Mesenchymal stem cell of the bone marrow (primary cell): ENCODE data around the genes KCNG4 and MEAK7.

GRCh38 chr16:81468868-81469301 lies 24.3 kb downstream of the CMIP start:
- CAGE, long polyA plus RNA, result no peak

DNA sequence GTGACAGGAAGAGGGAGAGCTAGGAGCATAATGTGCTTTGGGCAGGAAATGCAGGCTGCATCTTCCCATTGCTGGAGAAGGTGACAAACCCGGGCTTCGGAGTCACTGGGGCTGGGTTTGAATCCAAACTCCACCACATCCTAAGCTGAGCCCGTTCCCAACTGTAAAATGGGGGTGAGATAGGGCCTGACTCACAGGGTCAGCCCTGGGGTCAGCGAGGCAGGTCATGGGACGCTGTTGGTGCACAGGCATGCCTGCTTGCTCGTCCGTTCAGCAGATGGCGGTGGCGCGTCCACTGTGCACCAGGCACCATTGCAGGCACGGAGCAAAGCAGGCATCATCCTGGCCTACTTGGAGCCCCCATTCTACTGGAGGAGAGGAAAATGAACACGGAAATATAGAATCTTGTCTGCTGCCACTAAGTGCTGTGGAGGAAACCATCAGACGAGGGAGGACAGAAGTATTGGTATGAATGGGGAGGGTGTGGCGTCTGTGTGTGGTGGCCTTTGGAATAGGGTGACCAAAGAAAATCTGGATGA lies 38.1 kb downstream of the CMIP start:
- CAGE, long polyA plus RNA, result no peak

GRCh38 chr16:81487188-81487690 lies 42.6 kb downstream of the CMIP start:
- CAGE, long polyA plus RNA, result no peak

- CAGE, long polyA plus RNA, result no peak
Observed at GRCh38 chr16:81604851-81605537, 160.4 kb downstream of the CMIP start.

GRCh38 chr16:81610054-81610960 lies 165.7 kb downstream of the CMIP start:
- CAGE, long polyA plus RNA, result no peak

DNA sequence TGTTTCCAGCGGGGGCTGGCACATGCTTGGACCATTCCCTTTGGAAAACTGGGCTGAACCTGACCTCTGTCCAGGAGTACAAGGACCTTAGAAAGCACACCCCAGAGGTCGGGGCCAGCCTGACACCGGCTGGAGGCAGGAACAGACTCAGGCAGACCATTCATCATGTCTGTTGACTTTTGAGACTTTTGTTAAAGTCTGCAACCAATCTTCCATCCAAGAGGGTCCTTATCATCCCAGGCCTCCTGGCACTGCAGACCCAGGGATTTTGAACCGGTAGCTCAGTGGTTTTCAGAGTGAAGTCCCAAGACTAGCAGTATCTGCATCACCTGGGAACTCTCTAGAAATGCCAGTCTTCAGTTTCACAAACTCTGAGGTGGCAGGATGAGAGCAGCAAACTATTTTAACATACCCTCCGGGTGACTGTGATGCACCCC lies 145.3 kb upstream of the PLCG2 start:
- CAGE, long polyA plus RNA, result no peak

- CAGE, long polyA plus RNA, result no peak
Observed at GRCh38 chr16:81663994-81664619, 115.0 kb upstream of the PLCG2 start.

DNA sequence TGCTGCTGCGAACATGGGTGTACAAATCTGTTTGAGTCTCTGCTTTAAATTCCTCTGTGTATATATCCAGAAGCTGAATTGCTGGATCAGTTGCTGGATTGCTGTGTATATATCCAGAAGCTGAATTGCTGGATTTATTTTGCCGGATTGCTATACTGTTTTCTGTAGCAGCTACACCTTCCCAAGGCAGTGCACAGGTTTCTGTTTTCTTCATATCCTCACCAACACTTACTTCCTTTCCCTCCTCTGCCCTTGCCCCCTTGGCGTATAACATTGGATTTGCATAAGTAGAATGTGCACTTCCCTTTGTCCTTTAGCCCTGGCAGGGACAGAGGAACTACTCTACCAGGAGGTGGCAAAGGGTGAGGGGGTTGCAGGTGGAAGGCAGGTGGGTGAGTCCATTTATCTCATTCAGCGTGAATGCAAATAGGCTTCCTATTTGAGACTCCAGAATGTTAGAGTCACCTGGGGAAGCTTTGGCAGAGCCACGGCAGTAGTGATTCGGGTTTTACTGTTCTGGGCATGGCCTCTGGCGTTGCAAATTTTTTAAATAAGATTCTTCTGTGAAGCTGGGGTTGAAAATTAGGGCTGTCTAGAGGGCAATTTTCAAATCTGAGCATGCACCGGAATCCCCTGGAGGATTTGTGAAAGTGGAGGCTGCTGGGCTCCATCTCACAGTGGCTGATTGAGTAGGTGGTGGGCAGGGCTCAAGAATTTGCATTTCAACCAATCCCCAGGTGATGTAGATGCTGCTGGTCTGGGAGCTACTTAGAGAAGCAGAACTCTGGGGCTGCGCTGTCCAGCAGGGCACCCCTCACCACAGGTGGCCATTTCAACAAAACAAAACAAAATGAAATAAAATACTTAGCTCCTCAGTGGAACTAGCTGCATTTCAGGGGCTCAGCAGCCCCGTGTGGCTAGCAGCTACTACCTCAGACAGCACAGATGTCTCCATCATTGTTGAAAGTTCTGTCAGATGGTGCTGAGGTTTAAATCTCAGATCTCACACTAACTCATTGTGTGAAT lies 84.7 kb downstream of the PLCG2 start:
- CAGE, long polyA plus RNA, result no peak

- CAGE, long polyA plus RNA, result no peak
Observed at GRCh38 chr16:82139084-82139941, 30.7 kb downstream of the MPHOSPH6 start.

DNA sequence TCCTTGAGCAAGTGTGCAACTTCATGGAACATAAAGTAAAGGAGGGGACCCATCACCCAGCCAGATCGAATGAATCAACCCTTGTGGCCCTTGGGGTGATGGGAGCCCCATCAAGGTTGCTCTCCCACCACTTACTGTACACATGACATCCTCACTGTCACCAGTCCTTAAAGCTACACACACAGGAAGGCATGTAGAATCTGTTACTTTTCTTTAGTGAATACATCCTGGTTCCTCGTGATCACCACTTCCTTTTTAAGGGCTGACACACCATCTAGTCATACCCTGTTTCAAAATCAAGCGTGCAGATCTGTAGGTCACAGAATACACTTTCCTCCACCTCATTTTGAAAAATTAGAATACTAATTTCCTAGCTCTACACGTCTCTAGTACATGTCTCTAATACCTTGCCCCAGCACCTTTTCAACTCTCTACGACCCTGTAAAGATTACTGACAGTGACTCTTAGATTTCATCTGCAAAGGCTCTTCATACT lies 22.7 kb upstream of the MPHOSPH6 start:
- CAGE, long polyA plus RNA, result no peak

GRCh38 chr16:83899259-83900323 lies 676 bp downstream of the MLYCD start:
- CAGE, long polyA plus RNA, result no peak

DNA sequence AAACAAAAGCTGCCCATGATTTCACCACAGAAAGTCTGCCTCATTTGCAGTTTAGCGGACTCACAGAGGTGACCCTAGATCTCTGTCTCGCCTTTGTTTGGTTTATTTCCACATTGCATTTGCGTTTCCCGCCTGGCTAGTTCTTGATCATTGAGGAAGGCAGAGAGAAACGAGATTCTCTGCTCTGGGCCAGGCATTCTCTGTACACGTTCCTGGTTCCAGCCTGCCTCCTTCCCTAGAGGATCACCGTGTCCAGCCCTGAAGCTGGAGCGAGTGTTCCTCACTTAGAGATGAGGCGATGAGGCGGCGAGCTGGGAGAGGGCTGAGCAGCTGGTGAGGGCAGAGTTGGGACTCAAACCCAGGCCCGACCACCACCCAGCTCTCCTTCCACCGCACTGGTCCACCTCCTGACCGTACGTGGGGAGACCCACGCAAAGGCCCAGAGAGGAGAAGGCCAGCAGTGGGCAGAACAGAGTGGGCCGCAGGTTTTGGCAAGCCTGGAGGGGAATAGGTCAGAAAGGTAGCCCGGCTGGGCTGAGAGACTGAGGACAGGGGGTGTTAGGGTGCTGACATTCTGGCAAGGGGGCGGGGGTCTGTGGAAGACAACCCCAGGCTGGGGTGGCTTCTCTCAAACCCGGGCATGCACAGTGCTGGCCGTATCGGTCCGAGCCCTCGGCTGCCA lies 24.6 kb downstream of the MLYCD start:
- CAGE, long polyA plus RNA, result no peak

GRCh38 chr16:84117193-84117965 lies 637 bp upstream of the MBTPS1 start:
- CAGE, long polyA plus RNA, result no peak

DNA sequence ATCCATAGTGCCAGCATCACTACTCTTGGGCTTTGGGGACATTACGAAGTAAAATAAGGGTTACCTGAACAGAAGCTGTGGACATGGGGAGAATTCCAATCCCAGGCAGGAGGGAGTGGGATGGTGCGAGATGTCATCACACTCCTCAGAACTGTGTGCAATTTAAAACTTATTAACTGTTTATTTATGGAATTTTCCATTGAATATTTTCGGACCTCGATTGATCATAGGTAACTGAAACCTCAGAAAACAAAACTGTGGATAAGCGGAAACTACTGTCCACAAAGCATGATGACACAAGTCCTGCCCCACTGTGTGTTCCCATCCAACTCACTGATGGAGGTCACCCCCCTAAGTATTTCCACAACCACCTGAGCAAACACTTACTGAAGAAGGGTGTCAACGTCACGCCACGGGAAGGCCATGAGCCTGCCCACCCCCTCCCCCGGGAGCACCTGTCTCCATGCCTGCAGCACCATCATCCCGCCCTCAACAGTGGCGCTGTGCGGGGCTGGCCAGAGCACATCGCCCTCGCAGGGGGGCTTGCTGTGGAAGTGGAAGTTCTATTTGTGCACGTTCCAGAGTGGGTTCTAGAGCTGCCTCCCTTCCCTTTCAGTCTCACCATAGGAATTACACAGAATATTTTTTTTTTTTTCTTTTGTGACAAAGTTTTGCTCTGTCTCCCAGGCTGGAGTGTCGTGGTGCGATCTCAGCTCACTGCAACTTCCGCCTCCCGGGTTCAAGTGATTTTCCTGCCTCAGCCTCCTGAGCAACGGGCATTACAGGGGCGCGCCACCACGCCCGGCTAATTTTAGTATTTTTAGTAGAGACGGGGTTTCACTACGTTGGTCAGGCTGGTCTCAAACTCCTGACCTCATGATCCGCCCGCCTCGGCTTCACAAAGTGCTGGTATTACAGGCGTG lies 4.3 kb upstream of the MBTPS1 start:
- CAGE, long polyA plus RNA, result no peak

DNA sequence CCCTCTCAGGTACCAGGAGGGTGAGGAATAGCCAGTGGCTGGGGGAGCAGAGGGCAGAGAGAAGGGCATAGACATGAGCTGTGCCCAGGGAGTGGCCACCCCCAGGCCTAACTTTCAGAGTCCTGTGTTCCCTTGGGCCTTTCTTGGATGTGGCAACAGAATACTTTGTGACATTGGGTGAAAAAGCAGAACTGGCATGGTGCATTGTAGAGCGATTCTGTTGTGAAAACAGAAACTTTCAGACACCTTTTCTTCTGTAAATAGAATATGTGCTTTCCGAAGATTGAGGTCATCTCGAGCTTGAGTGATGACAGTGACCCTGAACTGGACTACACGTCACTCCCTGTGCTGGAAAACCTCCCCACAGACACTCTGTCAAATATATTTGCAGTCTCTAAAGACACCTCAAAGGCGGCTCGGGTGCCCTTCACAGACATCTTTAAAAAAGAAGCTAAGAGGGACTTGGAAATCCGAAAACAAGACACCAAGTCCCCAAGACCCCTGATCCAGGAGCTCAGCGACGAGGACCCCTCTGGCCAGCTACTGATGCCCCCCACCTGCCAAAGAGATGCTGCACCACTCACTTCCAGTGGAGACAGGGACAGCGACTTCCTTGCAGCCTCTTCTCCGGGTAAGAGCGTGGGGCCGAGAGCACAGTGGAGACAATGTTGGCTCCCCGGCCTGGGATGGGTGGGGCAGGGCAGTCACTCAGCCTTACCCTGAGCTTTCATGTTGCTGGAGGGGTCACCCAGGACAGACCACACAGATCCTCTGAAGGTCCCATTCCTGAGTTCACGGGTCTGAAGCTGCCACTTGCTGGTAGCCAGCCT lies 11.0 kb downstream of the TAF1C start:
- CAGE, long polyA plus RNA, result no peak

DNA sequence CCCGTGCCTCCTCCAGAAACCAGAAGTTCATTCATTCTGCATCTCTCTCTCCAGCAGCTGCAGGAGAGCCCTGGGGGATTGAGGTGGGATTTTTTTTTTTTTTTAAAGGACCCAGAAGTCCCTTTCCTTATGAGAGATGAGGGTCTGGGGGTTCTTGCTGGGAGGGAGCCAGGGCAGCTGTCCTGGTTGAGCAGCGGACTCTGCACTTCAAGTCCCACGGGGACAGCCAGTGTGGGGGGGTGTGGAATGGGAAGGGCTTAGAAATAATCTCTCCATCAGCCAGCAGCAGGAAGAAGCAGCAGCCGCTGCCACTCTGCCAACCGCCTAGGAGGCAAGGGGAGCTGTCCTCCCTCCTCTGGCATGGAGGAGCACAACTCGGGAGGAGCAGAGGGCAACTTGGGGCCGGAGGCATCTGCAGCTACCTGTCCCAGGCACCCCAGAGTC lies at the start of gene KCNG4:
Gene KCNG4 (minus strand): TSS at position 182 of the 444 bp plus-strand sequence.
- CAGE, long polyA plus RNA, result no peak

DNA sequence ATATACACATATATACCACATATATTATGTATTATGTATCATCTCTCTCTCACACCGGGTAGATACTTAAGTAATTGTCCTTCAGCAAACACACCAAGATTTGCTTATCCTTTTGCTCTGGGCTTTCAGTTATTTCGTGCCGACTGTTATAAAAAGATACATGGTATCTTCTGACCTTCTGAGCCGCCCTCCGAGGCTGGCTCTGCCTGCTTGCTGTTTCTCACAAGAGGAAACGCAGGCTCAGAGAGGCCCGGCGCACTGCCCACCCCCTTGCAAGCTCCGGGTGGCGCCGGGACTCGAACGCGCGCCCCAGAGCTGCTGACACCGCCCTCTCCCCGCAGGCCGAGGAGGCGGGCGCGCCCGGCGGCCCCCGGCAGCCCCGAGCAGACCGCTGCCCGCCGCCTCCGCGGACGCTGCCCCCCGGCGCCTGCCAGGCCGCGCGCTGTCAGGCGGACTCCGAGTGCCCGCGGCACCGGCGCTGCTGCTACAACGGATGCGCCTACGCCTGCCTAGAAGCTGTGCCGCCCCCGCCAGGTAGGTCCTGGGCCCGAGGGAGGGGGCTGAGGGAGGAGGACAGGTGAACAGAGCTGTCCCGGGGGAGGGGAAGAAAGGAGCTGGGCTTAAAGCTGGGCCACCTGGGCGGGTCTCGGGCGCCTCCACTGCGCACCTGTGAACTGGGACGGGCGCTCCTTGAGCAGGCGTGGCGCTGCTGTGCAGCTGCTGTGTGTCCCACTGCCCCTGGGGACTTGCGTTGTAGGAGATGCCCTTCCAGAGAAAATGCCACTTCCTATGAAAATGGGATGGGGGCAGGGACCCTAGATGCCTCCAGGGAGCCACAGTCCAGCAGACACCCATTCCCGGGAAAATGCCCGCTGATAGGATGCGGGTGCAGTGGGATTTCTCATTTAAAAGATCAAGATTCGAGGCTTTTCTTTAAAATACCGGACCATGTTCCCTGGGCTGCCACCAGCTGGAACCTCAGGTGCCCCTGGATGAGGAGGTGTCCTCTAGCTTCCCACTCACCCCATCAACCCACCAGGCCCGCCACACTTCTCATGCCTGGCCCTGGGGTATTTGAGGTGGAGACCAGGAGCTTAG lies 18.3 kb downstream of the WFDC1 start:
- CAGE, long polyA plus RNA, result no peak

- CAGE, long polyA plus RNA, result no peak
Observed at GRCh38 chr16:84320496-84320748, 25.7 kb downstream of the WFDC1 start.

DNA sequence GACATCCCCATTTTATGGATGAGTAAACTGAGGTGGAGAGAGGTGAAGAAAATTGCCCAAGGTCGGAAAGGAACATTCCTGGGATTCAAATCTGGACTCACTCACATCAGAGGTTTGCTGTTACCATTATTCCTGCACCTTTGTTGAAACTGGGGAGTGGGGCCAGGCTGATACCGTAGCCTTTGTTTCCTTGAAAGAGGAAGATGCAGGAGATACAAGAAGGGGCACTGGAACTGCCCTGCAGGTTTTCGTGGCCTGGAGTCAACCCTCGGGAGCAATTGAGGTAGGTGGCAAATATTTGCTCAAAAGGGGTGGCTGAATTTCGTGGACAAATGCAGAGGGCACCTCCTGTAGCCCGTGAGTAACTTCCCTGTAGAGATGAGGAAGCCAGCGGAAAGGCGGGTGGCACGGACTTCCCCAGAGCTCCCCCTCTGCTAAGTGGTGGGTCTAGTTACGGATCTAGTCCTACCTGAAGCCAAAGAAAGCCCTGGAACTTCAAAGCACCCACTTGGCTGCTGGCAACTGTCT lies 1.2 kb upstream of the ATP2C2 start:
- CAGE, long polyA plus RNA, result no peak

GRCh38 chr16:84503923-84505019 lies at the start of gene MEAK7:
TSS of gene MEAK7 (minus strand) at chr16:84504659.
- CAGE, long polyA plus RNA, result no peak